Heart right ventricle (tissue), 2 donors: ENCODE data around the gene ESPL1.

- PRO-cap, 2 experiments = peak in 1 of 2 experiments; most common plus-strand start chr12:53234530 (in 1); most common minus-strand start chr12:53234350 (in 1)
Measured at GRCh38 chr12:53234026-53234749, 2.2 kb upstream of the RARG start.

GRCh38 chr12:53267955-53268798, at the start of gene ESPL1:
Gene ESPL1, plus strand, starts transcription at chr12:53268299.
- PRO-cap, 2 experiments = peak in 2 of 2 experiments; most common plus-strand start chr12:53268556 (in 2); most common minus-strand start chr12:53268187 (in 1)

DNA sequence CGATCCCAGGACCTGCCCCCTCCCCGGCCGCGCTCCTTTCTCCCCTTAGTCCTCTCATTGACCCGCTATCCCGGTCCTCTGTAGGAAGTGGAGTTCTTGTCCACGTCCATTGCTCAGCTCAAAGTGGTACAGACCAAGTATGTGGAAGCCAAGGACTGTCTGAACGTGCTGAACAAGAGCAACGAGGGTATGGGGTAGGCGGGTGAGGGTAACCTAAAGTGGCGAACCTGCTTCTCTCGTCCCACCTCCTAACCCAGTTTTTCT, 345 bp downstream of the PFDN5 start:
- PRO-cap, 2 experiments = no peak in any of the 2 experiments

DNA sequence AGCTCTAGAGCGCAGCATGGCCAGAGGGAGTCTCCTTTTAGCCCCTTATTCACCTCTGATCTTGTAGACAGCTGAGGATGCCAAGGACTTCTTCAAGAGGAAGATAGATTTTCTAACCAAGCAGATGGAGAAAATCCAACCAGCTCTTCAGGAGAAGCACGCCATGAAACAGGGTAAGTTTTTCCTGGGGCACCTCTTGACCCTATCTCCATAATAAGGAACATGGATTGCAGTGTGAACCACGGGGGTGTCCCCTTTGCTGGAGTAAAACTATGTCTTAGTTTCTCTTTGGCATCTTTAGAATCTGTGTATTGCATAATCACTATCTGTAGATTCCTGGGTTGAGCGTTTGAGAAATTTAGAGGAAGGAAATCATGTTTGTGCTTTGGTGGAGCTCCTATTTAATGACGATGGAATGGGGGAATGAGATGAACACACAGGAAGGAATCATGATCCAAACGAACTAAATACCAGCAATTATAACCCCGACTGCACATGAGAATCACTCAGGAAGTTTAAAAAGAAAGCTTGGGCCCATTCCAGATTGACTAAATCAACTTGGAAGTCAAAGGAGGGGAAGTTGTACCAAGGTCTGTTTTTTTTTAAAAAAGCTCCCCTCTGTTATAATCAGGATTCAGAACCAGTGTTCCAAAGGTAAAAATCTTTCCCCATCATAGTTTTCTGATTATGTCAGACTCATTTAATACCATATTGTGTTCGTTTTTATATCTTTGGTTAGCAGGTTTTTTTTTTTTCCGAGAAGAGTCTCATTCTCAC, 1.3 kb upstream of the MYG1 start:
- PRO-cap, 2 experiments = no peak in any of the 2 experiments

- PRO-cap, 2 experiments = no peak in any of the 2 experiments
Measured at GRCh38 chr12:53328423-53328860, 7.0 kb upstream of the AAAS start.

- PRO-cap, 2 experiments = peak in 2 of 2 experiments; most common plus-strand start chr12:53380810 (in 1); most common minus-strand start chr12:53380593 (in 2)
Measured at GRCh38 chr12:53380519-53380943, 555 bp downstream of the SP1 start.

DNA sequence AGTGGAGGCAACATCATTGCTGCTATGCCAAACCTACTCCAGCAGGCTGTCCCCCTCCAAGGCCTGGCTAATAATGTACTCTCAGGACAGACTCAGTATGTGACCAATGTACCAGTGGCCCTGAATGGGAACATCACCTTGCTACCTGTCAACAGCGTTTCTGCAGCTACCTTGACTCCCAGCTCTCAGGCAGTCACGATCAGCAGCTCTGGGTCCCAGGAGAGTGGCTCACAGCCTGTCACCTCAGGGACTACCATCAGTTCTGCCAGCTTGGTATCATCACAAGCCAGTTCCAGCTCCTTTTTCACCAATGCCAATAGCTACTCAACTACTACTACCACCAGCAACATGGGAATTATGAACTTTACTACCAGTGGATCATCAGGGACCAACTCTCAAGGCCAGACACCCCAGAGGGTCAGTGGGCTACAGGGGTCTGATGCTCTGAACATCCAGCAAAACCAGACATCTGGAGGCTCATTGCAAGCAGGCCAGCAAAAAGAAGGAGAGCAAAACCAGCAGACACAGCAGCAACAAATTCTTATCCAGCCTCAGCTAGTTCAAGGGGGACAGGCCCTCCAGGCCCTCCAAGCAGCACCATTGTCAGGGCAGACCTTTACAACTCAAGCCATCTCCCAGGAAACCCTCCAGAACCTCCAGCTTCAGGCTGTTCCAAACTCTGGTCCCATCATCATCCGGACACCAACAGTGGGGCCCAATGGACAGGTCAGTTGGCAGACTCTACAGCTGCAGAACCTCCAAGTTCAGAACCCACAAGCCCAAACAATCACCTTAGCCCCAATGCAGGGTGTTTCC, 2.8 kb downstream of the SP1 start:
- PRO-cap, 2 experiments = no peak in any of the 2 experiments

GRCh38 chr12:53411518-53412263, 12.0 kb upstream of the AMHR2 start:
- PRO-cap, 2 experiments = no peak in any of the 2 experiments

- PRO-cap, 2 experiments = no peak in any of the 2 experiments
Measured at GRCh38 chr12:53445855-53446416, 4.4 kb downstream of the PRR13 start.

- PRO-cap, 2 experiments = peak in 1 of 2 experiments; most common minus-strand start chr12:53451834 (in 1)
Measured at GRCh38 chr12:53451568-53451869, 383 bp upstream of the PCBP2 start.

- PRO-cap, 2 experiments = no peak in any of the 2 experiments
Measured at GRCh38 chr12:53453918-53455174, 2.4 kb downstream of the PCBP2 start.

- PRO-cap, 2 experiments = no peak in any of the 2 experiments
Measured at GRCh38 chr12:53467424-53468338, 15.8 kb downstream of the PCBP2 start.

DNA sequence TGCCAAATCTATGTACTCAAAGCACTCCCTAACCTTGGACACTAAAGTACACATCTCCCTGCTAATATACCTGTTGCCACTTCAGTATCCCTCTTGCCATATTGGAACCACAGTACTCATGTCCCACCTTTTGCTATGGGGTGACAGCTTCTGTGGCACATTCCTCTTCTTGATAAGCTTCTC, 16.1 kb downstream of the MAP3K12 start:
- PRO-cap, 2 experiments = no peak in any of the 2 experiments

DNA sequence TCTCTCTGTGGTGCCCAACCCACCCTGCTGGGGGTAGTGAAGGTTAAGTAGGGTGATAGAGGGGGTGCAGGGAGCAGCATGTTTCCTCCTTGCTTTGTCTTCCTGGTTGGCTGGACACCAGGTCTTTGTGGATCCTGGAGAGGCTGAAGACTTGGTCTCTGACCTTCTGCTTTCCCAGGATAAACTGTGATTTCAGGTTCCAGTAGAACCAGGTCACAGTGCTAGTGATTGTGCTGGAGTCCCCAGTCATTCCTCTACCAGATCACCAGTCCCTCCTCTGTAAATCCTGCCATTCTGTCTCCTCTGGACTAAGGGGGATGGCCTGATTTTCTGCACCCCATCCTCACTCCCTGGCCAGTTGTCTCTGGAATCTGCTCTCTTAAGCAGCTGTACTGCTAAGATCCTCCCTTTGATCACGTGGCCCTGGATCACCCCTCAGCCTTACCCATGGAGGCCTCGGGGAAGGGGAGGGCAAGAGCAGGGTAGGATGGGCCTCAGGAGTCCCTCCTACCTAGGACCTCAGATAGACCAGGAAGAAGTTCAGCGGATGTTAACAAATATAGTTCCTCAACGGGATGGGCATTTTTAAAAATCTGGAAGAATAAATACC, 3.1 kb downstream of the MAP3K12 start:
- PRO-cap, 2 experiments = peak in 1 of 2 experiments; most common plus-strand start position 522 of the sequence (in 1); most common minus-strand start position 352 of the sequence (in 1)

DNA sequence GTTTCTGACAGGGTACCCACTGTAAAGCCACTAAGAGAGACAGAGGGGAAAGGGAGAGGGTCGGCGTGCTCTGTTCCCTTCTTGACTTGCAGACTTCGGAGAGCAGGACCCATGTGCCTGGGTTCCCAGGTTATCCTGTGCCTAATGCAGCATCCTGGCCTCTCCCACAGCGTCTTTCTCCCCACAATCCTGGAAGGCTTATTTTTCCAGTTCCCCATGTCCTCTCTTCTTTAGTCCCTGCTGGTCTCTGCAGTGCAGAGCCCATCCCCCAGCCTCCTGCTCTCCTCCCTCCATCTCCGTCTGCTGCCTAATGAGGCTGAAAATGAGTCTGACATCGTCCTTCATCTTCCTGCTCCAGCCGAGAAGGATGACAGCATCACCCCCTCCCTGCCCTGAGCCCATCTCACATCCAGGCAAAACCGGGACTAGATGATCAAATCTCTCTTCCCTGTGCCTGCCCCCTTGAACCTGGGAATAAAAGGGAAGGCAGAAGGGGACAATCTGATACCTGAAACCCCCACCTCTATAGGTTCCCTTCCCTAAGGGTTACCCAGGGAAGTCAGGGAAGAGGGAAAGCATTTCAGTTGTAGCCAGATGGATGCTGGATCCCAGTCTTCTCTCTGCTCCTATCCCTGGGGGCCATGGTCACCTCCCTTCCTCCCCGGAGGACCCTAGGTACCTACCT, 15.0 kb downstream of the CALCOCO1 start:
- PRO-cap, 2 experiments = no peak in any of the 2 experiments

DNA sequence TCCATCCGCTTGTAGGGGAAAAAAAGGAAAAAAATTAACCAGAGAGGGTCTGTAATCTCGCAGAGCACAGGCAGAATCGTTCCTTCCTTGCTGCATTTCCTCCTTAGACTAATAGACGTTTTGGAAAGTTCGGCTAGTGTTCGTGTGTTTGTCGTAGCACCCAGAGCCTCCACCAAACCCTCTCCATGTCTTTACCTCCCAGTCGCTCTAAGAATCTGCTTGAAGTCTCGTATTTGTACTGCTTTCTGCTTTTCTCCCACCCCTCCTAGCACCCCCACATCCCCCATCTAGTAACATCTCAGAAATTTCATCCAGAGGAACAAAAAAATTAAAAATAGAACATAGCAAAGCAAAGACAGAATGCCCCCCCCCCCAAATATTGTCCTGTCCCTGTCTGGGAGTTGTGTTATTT, 4.8 kb downstream of the HOXC10 start:
- PRO-cap, 2 experiments = no peak in any of the 2 experiments

GRCh38 chr12:54003029-54003443, 3.1 kb downstream of the HOXC9 start:
- PRO-cap, 2 experiments = no peak in any of the 2 experiments

DNA sequence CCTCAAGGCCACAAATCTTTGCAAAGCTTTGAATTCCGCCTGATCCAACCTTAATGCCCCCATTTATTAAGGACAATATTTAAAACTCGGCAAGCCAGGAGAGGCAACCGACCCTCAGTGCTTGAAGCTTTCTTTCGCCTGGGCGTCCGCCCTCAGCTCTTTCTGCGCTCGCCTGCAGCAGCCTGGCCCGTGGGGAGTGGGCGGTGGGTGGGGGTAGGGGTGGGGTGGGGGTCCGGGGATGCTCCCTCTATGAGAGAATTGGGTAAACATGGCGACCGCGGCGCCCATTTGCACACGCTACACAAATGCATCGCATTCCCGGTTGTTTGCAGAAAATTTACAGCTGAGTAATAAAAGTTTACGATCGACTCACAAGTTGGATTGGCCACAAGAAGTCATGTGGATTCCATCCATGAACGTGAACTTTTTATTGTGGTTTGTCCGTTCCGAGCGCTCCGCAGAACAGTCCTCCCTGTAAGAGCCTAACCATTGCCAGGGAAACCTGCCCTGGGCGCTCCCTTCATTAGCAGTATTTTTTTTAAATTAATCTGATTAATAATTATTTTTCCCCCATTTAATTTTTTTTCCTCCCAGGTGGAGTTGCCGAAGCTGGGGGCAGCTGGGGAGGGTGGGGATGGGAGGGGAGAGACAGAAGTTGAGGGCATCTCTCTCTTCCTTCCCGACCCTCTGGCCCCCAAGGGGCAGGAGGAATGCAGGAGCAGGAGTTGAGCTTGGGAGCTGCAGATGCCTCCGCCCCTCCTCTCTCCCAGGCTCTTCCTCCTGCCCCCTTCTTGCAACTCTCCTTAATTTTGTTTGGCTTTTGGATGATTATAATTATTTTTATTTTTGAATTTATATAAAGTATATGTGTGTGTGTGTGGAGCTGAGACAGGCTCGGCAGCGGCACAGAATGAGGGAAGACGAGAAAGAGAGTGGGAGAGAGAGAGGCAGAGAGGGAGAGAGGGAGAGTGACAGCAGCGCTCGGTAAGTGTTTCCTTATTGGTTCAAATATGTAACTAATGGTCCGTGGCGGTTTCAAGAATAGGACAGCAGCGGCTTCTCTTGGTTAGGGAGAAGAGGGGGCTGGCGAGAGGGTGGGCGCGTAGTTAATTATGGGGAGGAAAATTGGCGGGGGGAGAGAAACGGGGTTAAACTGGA, 8.0 kb downstream of the HOXC8 start:
- PRO-cap, 2 experiments = no peak in any of the 2 experiments

GRCh38 chr12:54022633-54023289, 5.5 kb upstream of the HOXC6 start:
- PRO-cap, 2 experiments = no peak in any of the 2 experiments

DNA sequence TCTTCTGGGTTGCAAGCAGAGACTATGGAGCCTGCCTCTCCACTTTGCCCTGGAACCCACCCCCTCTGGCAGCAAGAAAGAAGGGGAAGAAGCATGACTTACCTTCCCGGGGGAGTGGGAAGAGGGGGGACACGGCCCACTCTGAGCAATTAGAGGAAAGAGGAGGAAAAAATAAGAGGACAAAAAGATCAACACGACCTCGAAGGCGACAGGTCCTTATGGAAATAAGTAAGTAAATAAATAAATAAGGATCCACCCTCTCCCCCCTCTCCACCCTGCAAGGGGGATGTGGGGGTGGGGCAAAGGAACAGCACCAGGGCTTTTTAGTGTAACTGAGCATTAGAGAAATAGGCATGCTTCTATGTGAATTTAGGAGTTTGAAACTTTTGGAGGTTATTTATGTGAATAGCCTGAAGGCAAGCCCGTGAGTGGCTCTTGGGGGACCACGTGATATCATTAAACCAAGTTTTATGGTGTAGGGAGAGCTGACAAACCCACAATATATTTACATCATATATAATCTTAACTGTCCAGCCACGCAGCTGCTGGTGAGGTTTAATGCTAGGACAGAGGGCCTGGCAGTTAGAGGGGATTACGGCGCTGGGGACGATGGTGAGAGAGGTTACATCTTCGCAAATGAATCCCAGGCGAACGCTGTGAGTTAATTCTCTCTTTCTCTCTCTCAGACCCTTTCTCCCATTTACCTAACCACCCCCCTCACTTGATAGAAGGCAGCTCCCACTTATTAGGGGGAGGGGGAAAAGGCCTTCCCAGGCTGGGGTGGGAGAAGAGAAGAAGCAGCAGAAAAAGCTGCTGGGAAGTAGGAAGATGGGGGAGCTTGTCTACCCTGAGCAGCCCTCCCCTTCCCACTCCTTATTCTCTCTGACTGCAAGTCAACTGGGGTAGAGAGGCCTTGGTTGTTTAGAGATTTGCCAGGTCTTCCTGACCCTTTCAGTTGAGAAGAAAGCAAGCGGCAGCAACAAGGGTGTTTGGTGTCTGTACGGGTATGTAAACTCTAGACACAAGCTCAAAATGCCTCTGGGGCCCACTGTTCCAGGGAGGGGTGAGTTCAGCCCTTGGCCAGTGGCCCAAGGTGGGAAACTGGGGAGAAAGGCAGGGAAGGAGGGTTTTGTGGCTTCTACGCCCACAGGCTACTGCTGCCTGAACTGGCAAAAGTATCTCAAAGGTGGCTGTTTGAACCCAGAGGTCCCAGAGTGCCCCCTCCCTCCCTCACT, 4.9 kb downstream of the HOXC5 start:
- PRO-cap, 2 experiments = no peak in any of the 2 experiments